Epithelial cell of proximal tubule (primary cell): ENCODE measurements around a stretch of chr7.

- RAMPAGE, long total RNA, result no peak
- RRBS, result no CpG with 5 or more reads among the region's 7 CpGs
Measured at GRCh38 chr7:98514569-98515162, 102.4 kb upstream of the NPTX2 start.

DNA sequence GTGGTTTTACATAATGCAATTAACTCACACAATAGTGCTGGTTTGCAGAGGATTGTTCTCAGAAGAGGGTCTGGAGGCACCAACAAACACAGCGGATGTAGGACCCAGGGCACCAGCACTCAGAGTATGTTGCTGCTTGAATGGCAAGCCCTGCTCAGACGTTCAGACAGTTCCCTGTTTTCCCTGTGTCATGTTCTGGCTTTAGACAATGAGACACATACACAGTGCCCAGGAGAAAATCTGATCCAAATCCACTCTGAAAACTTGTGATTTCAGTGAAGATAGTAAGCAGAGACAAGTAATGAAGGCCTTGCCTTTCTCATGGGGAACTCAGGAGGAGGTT lies 51.8 kb upstream of the NPTX2 start:
- RAMPAGE, long total RNA, result no peak
- RRBS, result no CpG with 5 or more reads among the region's 2 CpGs

GRCh38 chr7:98879582-98880294 lies 1.4 kb downstream of the TRRAP start:
- RAMPAGE, long total RNA, result no peak
- RRBS, result 3% methylated on average over 2 of the region's 16 CpGs

DNA sequence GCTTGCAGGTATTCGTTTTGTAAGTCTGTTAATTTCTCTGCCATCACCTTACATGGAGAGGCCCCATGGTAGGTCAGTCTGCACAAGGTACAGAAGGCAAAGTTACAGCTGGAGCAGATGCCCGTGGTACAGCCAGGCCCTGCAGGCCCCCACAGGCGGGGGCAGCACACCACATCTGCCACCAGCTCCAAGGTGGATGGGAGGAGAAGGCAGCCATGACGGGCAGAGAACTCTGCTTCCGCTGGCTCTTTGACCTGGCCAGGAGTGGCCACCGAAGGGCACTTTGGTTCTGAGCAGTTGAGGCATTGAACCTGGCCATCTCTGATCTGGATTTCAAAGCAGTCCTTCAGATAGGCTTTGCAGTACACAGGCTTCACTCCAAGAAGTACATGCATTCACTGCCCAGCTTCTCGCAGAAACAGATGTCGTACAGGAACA lies 120.5 kb downstream of the TRRAP start:
- RAMPAGE, long total RNA, result no peak
- RRBS, result no CpG with 5 or more reads among the region's 8 CpGs

DNA sequence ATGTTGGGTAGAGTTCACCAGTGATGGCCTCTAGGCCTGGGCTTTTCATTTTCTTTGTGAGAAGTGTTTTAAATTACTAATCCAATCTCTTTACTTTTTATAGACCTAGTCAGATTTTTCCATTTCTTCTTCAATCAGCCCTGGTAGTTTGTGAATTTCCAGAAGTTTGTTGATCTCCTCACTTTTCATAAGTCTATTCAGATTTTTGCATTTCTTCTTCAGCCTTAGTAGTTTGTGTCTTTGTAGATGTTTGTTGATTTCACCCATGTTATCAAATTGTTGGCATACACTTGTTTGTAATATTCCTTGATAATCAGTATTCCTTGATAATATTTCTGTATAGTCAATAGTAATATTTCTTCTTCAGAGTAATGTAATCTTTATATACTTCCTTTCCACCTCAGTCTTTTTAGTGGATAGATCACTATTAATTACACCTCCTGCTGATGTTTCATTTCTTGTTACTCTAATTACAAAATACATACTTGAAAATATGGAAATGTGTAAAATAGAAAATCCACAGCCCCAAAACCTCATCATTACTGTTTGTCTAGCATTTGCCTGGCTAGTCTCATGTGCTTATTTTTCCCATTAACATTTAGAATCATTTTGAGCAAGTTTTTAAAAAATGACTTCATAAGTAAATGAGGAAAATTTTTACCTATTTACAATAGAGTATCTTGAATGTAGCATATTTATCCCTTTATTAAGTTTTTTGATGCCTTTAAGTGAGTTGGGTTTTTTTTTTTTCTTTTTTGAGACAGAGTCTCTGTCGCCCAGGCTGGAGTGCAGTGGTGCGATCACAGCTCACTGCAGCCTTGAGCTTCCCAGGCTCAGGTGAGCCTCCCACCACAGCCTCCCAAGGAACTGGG lies 79.3 kb downstream of the SMURF1 start:
- RAMPAGE, long total RNA, result no peak
- RRBS, result no CpG with 5 or more reads among the region's 2 CpGs

GRCh38 chr7:99092232-99092780 lies 51.6 kb downstream of the SMURF1 start:
- RAMPAGE, long total RNA, result no peak
- RRBS, result no CpG with 5 or more reads among the region's 12 CpGs

- RAMPAGE, long total RNA, result no peak
- RRBS, result no CpG with 5 or more reads among the region's 3 CpGs
Measured at GRCh38 chr7:99099003-99099380, 44.9 kb downstream of the SMURF1 start.

- RAMPAGE, long total RNA, result no peak
- RRBS, result no CpG with 5 or more reads among the region's 3 CpGs
Measured at GRCh38 chr7:99120386-99121010, 23.4 kb downstream of the SMURF1 start.

GRCh38 chr7:99327665-99328119 lies 2.0 kb downstream of the ARPC1A start:
- RAMPAGE, long total RNA, result no peak
- RRBS, result no CpG with 5 or more reads among the region's 6 CpGs

DNA sequence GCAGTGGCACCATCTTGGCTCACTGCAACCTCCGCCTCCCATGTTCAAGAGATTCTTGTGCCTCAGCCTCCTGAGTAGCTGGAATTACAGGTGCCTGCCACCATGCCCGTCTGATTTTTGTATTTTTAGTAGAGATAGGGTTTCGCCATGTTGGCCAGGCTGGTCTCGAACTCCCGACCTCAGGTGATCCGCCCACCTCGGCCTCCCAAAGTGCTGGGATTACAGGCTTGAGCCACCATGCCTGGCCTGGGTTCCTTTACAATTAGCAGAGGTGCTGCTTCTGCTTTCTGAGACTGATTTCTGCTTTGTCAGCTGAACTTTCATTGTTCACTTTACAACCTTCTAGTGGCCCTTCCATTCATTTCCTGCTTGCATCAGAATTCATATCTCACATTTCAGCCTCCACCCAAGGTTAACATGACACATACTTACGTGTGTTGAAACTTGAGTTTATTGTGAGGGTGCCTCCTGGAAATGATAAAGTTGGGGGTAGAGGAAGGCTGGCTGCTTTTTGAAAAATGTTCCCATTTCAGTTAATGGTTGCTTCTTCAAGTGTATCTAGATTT lies 4.8 kb downstream of the ARPC1A start:
- RAMPAGE, long total RNA, result no peak
- RRBS, result no CpG with 5 or more reads among the region's 8 CpGs

- RAMPAGE, long total RNA, result no peak
- RRBS, result no CpG with 5 or more reads among the region's 10 CpGs
Measured at GRCh38 chr7:99379010-99379747, 4.6 kb downstream of the ARPC1B start.

- RAMPAGE, long total RNA, result no peak
- RRBS, result no CpG with 5 or more reads among the region's 17 CpGs
Measured at GRCh38 chr7:99379787-99380936, 5.6 kb downstream of the ARPC1B start.

GRCh38 chr7:99390542-99391220 lies 16.2 kb downstream of the ARPC1B start:
- RAMPAGE, long total RNA, result no peak
- RRBS, result no CpG with 5 or more reads among the region's 25 CpGs

DNA sequence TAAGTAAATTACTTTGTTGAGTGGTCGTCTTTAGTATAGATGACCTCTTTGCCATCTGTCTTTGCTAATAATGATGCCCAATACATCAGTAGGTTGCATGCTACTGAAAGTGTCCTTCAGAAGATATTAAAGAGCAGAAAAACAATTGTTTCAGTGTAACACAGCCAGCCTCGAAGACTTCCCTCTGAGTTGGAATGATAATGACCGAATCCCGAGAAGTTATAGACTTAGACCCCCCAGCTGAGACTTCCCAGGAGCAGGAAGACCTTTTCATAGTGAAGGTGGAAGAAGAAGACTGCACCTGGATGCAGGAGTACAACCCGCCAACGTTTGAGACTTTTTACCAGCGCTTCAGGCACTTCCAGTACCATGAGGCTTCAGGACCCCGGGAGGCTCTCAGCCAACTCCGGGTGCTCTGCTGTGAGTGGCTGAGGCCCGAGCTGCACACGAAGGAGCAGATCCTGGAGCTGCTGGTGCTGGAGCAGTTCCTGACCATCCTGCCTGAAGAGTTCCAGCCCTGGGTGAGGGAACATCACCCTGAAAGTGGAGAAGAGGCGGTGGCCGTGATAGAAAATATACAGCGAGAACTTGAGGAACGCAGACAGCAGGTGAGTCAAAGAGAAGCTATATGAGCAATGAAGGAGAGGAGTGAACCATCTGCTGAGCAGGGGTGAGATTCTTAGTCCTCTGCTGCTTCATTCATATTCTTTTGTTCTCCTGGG lies 1.6 kb downstream of the ZKSCAN5 start:
- RAMPAGE, long total RNA, result no peak
- RRBS, result no CpG with 5 or more reads among the region's 15 CpGs

DNA sequence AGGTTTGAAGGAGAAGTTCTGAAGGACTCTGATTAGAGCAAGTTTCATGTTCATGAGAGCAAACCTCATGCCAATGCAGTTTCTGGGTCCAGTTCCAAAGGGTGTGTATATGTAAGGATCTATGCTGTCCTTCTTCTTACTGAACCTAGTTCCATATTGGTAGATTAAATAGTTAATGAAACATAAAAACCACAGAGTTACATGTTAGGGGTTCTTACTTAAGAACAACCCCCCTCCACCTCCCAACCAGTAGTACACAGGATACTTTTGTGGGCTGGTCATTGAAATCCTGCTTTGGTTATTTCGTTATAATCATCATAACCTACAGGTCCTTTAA lies 29.7 kb downstream of the CYP3A5 start:
- RAMPAGE, long total RNA, result no peak
- RRBS, result no CpG with 5 or more reads among the region's 1 CpG

DNA sequence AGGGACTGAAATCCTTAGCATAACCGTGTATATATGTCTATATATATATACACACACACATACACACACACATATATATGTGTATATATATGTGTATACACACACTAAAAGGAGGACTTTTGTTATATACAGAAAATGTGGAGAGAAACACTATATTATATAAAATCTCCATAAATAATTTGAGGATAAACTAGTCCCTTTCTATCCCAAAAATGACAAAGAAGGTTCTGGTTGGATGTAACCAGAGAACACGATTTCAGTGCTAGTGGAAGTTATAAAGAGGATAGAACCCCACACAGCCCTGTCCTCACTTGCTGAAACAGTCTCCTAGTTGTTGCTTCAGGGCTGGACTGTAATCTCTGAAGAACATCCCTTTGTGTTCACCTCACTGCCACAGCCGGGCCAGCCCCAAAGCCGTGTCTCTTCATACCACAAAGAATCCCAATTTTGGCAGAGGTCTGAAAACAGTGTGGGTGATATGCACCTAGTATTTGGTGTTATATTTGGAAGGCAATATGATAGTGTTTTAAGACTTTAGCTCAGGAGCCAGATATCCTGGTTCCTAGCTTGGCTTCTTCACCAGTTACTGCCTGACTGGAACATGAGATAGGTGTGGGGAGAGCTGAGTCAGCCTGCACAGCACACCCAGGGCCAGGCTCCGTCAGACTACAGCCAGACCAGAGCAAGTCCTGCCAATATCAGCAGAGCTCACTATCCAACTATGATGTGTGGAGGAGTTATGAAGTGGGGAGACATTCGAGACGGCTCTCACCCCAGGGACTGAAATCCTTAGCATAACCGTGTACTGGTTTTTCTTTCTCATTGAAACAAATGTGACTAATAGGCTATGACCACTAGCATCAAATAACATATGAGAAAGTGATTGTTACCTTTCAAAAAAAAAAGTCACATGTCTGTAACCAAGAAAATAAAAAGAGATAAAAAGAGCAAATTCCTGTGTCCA lies 21.2 kb downstream of the CYP3A4 start:
- RAMPAGE, long total RNA, result no peak
- RRBS, result no CpG with 5 or more reads among the region's 8 CpGs

DNA sequence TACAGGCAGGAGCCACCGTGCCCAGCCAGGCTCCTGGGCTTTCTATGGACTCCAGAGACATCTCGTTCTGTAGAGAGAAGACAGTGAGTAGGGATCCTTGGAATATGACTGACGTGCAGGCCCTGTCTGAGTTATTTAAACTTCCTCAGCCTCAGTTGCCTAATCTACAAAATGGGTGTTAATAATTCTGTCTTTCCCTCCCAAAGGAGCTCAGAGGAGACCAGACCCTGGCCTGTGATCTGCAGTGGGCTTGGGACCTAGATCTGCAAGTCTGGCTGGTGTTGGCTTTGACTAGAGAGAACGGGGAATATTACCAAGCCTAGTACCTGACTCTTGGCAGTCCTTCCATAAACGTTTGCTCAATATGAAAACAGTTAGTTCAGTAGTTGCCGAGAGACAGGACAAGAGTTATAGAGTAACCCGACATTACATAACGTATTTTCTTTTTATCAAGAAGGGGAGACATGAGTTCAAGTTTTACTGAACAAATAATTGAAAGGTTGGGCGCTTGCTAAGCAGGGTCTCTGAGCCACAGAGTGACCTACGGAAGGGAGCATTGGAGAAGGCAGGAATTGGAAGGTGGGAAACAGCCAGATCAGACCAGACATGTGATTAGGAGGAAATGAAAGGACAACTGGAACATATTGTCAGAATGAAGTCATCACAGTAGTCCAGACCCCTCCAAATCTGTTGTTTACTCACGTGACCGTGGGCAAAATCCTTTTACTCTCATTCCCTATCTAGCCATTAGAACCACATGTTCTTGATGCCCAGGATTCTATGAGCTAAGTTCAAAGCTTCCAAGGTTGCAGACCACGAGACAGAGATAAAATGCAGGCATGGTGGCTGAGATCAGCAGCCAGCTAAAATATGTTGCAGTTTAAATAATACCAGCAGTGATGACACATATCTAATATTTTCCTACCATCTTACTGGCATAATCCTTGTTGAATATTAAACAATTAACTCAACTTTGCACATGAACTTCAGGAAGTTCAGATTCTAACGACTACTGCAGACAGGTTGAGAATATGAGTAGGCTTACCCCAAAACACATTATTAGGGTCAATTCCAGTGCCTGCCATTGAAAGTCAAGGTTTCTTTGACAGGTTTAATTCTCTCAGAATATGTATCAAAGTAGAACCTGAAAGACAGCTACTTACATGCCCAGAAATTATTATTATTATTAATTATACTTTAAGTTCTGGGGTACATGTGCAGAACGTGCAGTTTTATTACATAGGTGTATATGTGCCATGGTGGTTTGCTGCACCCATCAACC lies 11.0 kb upstream of the CYP3A4 start:
- RAMPAGE, long total RNA, result no peak
- RRBS, result no CpG with 5 or more reads among the region's 15 CpGs

GRCh38 chr7:99859931-99860818 lies 16.7 kb downstream of the OR2AE1 start:
- RAMPAGE, long total RNA, result no peak
- RRBS, result no CpG with 5 or more reads among the region's 12 CpGs

- RAMPAGE, long total RNA, result no peak
- RRBS, result no CpG with 5 or more reads among the region's 3 CpGs
Measured at GRCh38 chr7:99900550-99901465, 18.5 kb downstream of the TRIM4 start.

DNA sequence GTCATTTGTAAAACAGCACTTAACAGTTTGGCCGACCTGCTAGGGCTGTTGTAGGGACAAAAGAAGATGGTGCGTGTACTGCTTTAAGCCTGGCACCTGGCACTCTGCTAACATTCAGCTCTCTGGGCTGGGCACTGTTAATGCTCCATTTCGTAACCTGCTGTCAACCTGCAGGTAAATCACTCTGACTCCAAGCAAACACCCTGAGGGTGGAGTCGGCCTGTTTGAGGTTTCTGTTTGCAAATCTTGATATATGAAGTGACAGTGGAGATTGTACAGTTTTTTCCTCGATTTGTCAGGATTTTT lies 7.3 kb downstream of the ZKSCAN1 start:
- RAMPAGE, long total RNA, result no peak
- RRBS, result no CpG with 5 or more reads among the region's 5 CpGs